ENCODE data around the gene RALGAPA2.

- RRBS = no CpG with 5 or more reads among the region's 22 CpGs
These were observed 5.1 kb upstream of the INSM1 start for GRCh38 chr20:20362455-20363505.

- RRBS = no CpG with 5 or more reads among the region's 14 CpGs
These were observed 100.6 kb downstream of the INSM1 start for GRCh38 chr20:20468038-20469320.

DNA sequence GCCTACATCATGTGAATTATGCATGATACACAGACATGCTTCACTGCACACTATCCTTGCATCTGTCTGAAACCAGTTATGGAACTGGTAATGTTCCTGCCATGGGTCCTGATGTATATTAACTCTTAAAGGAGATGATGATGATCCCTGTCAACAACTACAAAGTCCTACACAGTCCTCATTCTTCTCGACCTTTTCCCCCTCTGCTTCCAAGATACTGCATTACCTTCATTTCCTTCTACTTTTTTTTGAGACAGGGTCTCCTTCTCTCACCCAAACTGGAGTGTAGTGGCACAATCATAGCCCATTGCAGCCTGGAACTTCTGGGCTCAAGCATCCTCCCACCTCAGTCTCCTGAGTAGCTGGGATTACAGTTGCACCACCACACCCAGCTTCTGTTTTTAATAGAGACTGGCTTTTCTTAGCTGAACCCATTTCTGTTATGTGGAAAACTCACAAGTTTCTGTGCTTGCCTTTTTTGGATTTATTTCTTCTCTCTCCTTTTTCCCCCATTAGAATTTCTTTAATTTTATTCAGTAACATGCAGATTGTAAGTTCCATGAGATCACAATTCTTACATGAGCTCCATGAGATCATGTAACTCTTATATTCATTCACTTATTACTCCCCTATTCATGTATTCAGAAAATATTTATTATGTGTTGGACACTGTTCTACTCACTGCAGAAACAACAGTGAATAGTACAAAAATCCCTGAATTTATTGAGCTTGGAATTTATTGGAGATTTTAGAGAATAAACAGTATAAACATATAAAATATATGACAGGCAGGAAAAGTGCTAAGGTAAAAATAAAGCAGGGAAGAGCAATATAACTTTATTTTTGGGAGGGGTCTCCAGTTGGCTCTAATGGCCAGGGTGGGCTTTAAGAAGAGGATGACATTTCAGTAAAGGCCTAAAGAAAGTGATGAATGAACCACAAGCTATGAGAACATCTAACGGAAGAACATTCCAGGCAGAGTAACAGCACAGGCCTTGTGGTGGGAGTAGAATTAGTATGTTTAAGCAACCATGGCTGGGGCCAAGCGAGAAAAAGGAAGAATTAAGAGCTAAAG, 105.7 kb downstream of the INSM1 start:
- RRBS = no CpG with 5 or more reads among the region's 3 CpGs

DNA sequence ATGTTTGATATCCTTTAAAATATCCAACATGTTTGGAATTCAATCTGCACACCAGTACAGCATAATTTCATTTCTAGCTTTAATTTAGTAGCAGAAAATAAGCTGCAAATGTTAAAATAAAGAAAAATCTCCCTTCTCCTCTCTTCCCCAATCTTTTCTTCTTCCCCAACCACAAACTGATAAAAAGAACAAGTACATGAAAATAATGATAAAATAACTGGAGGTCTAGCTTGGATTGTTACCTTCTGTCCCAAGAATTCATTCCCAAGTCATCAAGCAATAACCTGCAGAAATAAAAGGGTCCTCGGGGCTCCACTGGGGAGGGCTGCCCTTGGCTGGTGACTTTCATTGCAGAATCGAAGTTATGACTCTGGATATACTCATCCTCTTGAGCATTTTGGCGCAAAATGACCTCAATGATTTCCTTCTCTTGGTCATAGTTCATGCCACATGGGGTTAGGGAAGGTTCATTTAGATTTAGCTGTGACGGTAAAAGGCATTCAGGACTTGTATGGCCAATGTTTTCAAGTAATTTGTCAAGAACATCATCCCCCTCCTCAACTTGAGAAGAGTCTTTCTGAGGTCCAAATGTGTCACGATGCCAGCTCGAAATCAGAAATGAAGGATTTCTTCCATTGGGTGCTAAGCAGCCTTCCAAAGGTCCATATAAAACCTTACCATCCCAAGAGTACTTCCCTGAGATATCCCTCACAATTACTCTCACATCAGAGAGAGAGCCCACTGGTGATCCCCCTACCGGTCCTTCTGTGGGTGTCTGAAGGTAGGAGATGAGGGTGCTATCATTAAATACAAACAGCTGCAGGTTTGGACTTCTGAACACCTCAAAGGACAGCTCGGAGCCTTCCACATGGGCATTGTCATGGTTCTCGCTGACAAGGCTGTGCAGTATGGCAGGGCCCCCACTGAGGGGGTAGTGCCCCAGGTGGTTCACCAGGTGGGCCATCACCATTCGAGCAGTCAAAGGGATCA, 144.7 kb downstream of the INSM1 start:
- RRBS = no CpG with 5 or more reads among the region's 10 CpGs

DNA sequence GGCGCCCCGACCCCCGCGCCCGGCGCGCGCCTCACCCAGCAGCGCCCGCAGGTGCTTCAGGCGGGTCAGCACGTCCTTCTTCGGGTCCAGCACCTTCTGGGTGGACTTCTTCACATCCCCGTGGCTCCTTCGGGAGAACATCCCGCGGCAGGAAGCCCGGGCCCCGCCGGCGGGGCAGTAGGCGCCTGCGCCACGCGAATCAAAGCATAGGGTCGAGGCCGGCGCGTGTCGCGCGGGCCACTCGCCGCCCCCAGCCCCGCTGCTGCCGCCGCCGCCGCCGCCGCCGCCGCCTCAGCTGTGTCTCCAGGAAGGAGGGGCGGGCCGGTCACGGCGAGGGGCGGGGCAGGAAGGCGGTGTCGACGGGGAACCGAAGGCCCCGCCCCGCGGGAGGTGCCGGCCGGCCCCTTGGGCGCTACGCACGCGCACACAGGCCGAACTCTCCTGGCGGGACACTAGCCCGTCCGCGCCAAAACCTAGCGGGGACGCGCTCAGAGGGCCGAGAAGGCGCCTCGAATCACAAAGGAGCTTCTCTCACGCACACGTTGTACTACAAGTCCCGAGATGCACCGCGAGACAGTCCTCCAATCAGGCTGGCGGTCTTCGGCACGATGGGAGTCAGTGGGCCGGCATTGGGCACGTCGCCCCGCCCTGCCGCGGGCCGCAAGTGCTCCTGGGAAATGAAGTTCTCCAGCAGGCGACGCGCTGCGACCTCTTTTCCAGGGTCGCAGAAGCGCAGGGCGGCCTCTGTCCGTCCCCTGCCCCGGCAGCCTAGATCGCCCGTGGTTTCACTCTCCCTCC, at the start of gene RALGAPA2:
RALGAPA2 (minus strand) TSS at position 305 of the 798 bp plus-strand sequence.
- RRBS = 3% methylated on average over 27 of the region's 98 CpGs

- RRBS = no CpG with 5 or more reads among the region's 5 CpGs
These were observed 36.9 kb downstream of the KIZ start for GRCh38 chr20:21162591-21163338.

- RRBS = no CpG with 5 or more reads among the region's 5 CpGs
These were observed 63.7 kb downstream of the KIZ start for GRCh38 chr20:21189631-21189998.

DNA sequence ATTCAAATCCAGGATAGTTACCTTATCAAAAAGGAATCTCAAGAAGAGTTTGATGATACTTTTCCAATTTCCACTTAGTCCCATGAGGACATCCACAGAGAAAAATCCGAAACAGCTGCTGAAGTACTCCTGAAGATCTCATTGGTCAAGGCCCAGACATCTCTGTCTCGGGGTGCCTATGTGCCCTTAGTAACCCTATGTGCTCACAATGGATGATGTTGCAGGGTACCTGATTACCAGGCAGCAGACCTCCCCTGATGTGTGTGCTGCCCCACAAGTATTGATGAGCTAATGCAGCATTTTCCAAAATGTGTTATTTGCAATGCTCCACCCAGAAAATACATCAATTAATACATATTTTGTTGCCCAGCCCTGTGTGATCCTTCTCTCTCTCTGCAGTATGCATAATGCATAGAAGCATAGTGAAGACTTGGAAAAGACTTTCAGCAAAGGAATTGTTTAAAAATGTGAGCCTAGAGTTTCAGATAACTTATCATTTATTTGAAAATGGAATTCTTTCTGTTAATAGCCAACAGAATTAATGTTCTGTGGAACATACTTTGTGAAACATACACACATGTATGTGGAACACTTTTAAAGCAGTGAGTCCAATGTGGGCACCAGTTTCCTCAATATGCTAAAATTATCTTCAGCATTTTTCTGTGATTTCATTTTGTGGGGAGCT, 84.9 kb upstream of the XRN2 start:
- RRBS = no CpG with 5 or more reads among the region's 2 CpGs

GRCh38 chr20:21520503-21521190, 6.8 kb upstream of the NKX2-2 start:
- RRBS = 42% methylated on average over 3 of the region's 34 CpGs

- RRBS = no CpG with 5 or more reads among the region's 4 CpGs
These were observed 248.1 kb downstream of the FOXA2 start for GRCh38 chr20:22336291-22336675.

DNA sequence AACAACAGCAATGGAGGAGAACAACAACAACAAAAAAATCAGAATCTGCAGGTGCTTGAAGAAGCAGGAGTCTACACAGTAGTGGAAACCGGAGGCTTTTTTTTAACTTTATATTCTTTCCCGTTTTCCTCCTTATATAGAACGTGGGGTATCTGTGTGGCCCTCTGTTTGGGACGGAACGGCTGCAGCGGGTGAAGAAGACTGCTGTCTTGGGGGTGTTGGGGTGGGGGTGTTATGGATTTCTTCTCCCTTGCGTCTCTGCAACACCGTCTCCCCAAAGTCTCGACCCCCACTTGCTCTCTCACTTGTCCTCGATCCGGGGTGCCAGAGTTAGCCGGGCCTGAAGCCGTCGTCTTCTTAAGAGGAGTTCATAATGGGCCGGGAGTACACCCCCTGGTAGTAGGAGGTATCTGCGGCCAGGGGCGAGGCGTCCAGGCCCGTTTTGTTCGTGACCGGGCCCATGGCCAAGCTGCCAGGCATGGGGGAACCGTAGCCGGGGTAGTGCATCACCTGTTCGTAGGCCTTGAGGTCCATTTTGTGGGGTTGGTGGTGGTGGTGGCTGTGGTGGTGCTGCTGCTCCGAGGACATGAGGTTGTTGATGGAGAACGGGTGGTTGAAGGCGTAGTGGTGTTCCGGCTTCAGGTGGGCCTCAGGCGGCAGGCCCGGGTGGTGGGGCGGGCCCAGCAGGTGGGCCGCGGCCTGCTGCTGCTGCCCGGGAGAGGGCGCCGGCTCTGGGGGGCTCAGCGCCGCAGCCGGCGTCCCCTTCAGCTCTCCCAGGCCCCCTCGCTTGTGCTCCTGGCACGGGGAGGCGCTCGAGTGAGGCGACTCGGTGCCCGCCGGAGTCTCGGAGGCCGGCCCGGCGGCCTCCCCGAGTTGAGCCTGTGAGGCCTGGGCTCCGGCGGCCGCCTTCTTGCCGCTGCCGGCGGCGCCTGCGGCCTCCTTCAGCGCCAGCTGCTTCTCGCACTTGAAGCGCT, 2.6 kb downstream of the FOXA2 start:
- RRBS = 16% methylated on average over 25 of the region's 64 CpGs

- RRBS = no CpG with 5 or more reads among the region's 1 CpG
These were observed 138.4 kb upstream of the FOXA2 start for GRCh38 chr20:22722659-22723208.

- RRBS = no CpG with 5 or more reads among the region's 5 CpGs
These were observed 179.2 kb upstream of the FOXA2 start for GRCh38 chr20:22763560-22764050.

DNA sequence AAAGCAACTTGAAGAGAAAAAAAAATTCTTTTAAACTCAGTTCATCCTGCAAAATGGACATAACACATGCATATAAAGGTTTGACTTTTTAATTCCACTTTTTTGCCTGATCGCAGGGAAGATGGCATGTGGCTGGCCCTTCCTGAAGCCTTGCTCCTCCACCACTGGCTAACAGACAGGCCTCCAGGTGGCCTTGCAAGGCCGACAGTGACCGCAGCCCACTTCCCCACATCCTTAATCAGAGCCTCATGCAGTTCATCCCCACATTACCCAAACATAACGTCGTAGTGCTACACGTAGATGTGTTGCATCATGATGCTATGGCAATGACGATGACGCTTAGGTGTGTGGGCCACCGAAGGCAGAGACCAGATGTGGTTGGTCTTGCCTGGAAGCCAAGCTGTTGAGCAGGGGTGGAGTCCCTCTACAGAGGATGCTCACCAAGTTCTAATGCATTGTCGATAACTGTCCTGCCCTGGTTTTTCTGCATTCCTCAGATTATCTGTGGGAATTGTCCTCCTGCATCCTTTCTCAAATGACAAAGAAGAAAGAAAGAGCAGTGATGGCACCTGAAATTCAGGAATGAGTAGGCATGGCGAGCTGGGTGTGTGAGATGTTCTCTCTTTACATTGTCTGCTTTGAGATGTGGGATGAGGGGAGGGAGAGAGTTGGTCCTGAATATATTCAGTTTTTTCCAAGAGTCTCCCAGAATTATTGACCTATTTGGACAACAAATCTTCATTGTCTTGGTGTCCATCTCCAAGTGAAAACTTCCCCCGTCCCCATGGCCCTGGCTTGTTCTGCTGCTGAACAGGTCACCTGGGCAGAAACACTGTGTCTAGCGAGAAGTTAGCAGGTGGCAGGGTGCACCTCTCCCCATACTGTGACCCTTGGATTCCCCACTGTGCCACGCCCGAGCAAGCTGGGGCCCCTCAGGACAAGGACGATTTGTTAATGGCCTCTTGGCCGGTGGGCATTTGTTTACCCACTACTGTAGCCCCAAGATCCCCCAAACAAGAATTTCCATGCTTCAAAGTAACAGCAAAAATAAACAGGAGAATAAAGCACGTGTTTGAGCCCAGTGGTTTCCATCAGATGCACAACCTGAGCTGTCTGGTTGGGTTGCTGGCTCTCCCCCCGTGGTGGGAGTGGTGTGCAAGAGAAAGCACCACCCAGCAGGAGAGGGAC, 5.3 kb downstream of the CD93 start:
- RRBS = no CpG with 5 or more reads among the region's 19 CpGs

GRCh38 chr20:23132364-23133593, 46.7 kb upstream of the CD93 start:
- RRBS = 52% methylated on average over 1 of the region's 18 CpGs

DNA sequence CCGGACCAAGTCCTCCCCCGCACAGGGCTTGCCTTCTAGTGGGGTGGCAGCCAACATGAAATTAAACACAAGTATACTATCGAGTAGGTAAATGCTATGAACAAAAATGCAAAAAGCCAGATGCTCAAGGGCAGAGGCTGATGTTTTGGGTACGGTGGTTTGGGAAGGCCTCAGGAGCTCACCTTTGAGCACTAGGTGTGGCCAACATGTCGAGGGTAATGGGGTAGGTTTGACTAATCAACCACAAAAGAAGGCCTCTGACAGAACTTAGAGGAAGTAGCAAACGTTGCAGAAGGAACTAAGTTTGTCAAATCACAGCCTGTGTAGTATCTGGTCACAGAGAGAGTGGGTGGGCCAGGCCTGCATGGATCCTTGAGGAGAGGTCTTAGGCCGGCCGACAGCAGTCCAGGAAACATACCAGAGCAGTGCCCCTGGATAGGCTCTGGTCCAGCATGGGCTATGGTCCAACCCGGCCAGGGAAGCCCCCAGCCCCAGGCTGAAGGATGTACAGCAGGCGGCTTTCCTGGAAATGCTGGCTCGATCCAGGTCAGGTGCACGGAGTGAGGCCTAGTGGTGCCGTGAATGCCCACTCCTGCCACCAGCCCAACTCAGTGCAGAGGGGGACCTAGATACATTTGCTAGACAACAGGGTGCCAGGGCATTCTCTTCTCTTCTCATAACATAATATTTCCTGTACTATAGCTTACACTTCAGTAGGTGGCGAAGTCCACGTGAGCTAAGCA, 56.2 kb upstream of the CD93 start:
- RRBS = 14% methylated on average over 3 of the region's 15 CpGs

DNA sequence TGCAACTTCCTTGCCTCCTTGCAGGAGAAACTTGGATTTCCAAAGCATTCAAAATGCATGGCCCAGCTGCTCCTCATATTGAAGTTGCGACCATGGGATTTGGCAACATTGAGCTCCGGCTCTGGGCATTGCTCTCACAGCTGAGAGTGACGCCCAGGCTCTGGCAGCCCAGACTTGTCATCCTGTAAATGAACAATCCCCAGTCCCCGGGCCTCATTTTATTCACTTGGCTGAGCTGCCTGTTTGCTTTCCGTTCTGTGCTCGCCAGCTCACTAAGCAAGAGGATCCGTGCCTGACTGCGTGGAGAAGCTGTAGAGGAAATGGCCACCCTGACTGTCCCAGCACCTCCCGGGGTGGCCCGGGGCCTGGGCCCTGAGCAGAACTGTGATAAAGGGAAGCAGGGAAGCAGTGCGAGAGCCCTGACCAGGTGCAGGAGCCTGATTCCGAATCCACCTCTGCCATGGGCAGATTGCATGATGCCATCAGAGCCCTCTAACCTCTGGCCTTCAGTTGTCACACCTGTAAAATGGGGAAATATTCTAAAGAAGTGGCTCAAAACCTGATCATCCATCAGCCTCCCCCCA, 119.6 kb upstream of the CD93 start:
- RRBS = 19% methylated on average over 3 of the region's 12 CpGs

DNA sequence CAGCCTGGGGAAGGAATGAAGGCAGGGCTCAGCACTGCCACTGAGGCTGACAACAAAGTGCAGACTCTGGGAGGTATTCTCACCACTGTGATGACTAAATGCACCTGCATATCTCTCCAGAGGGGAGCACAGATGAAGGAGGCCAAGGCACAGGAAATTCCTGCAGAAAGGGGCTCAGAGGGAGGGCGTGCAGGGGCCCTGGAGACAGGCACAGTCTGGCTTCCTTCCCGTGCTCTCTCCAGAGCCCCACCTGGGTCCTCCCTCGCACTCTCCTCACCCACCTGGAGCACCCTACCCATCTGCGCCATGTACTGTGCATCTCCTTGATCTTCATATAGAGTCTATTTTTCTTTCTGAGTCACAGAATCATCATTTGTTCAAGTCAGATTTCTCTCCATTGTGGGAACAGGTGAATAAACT, 16.1 kb downstream of the CST9L start:
- RRBS = no CpG with 5 or more reads among the region's 4 CpGs

DNA sequence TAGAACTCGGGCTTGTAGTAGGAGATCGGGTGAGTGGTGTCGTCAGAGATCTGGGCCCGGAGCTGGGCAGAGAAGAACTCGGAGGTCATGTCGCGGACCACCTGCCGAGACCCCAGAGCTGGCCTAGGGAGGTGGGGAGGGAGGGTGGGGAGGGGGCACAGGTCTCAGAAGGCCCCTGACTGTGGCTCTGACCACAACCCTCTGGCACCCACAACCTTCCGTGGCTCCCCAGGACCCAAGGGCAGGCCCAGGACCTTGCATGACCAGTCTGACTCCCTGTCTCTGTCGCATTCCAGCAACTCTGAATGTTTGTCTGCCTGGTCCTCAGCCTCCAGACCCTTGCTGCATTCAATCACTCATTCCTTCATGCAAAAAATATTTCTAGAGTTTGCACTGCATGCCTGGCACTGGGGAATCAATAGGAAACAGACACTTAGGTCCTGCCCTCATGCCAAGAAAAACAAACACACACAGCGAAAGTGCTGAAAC, 2.0 kb downstream of the GGTLC1 start:
- RRBS = no CpG with 5 or more reads among the region's 11 CpGs

GRCh38 chr20:24842678-24843320, 106.3 kb upstream of the CST7 start:
- RRBS = no CpG with 5 or more reads among the region's 11 CpGs